Skeletal muscle satellite cell (primary cell): ENCODE measurements around the genes TNS2, MYG1 and PCBP2.

DNA sequence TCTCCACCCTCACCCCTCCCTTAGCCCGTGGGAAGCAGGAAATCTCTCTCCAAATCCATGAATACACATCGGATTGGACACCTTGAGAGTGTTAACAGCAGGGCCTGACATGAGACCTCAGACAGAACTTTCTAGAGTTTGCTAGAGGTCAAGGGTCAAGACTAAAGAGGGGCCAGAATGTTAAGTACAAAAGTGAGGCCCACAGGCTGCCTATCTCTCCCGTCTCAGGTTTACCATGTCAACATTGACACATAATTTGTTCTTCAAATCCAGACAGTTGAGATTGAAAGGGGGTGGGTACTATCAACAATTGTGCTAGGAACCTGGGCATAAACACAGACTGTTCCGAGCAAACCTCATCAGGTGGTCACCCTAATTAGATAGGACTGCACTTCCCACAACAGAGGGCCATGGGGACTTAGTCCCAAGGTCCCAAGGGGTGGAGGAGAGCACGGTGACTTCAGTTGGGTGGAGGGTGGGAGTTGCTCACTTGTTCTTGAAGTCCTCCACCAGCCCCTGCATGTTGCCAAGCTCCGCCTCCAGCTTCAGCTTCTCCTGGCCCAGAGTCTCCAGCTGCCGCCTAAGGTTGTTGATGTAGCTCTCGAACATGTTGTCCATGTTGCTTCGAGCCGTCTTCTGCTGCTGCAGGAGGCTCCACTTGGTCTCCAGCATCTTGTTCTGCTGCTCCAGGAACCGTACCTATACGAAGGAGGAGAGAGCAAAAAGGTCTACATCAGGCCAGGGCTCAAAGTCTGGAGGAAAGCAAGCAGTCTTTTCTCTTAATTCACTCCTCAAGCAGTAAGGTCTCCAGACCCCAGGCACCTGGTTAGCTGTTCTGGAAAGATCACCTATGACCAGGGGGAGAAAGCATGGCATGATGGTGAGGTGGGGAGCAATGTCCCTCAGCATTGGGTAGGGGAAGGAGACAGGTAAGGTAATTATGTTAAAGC, 3.2 kb downstream of the KRT8 start:
- CAGE, long polyA plus RNA: no peak

GRCh38 chr12:53044981-53045965, 4.6 kb upstream of the TNS2 start:
- CAGE, long polyA plus RNA: no peak

GRCh38 chr12:53049345-53050489, at the start of gene TNS2:
Gene TNS2 (plus strand): TSS chr12:53050065.
- CAGE, long polyA plus RNA: start-site peak on the plus strand at chr12:53050020-53050162, 286 and 440 reads in 2 replicates

DNA sequence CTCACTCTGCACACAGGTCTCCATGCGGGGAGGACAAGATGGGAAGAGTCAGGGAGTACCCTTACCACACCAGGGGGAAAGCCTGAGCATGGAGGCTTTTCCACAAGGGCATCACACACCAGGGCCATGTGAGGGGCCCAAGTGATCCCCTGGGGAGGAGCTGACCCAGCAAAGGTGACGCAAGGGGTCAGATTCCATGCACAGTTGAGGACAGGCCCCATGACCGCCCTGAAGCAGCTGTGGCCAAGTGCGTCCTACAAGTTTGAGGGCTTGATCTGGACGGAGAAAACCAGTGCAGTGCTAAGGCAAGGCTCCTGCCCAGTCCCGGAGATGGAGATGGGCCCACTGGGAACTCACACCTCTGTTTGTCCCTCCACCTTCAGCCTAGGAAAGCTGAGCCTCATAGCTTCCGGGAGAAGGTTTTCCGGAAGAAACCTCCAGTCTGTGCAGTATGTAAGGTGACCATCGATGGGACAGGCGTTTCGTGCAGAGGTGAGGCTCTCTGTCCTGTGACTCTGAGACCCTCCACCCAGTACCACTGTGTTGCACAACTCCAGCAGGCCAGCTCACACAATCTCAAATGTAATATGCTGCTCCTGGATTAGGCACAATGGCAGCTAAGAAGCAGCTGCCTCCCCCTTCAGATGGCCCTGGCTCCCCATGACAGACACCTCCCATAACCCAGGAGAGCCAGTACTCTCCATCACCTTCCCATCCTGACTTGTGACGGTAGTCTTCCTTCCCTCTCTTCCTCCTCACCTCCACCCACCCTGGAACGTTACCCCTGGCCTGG, 1.8 kb downstream of the TNS2 start:
- CAGE, long polyA plus RNA: no peak

- CAGE, long polyA plus RNA: no peak
Observed at GRCh38 chr12:53060406-53061207, 10.7 kb downstream of the TNS2 start.

DNA sequence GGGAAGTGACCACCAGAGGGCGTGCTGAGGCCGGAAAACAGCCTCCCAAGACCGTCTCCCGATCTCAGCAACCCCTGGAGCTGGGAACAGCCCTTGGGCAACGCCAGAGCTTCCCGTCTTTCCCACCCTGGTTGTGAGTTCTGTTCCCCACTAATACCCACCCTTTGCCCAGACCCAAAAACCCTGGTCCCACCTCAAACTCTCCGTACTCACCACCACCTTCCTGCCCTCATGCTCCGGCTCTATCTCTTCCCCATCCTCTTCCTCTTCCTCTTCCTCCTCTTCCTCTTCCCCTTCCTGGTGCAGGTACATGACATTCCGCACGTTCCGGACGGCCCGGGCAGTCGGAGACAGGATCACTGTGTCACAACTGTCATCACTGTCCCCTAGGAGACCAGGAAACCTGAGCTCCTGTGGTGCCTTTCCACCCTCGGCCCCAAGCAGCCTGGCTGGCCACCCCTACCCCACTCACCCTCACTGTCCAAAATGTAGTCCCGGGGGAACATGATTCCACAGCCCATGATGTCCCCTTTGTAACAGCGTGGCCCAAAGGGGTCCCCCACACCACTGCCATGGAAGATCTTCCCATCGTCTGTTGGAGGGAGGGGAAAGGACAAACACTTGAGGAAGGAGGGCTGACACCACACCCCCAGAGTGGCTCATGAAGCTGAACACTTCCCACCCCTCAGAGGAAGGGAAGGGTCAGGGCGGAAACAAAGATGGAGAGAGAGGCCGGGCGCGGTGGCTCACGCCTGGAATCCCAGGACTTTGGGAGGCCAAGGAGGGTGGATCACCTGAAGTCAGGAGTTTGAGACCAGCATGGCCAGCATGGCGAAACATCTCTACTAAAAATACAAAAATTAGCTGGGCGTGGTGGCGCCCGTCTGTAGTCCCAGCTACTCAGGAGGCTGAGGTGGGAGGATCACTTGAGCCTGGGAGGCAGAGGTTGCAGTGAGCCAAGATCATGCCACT, 12.8 kb downstream of the SPRYD3 start:
- CAGE, long polyA plus RNA: no peak

DNA sequence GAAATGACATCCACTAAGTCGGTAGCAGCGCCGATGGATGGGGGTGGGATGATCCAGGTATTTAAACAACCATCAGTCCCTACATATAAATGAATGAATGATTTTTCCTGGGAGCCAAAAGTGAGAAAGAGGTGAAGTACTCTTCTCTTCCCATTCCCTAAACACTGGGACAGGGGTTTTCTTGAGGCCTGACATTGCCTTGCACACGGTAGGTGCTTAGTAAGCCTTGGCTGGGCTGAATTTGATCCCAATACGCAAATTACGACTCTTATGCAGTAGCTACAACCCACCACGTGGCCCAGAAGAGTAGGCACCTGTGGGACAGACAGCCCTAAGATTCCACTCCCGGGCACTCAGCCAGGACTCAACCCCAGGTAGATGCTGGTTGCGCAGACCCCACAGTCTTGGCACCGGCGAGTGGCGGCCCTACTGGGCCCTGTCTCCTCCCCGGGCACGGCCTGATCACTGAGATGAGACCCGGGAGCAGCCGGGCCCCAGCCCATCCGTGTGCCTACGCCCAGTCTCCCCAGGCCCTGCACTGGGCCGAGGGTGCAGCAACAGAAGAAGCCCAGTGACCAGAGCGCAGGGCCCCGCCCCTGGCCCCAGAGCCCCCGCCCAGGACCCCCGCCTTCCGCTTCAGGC, 449 bp downstream of the SPRYD3 start:
- CAGE, long polyA plus RNA: no peak

- CAGE, long polyA plus RNA: no peak
Observed at GRCh38 chr12:53080795-53081257, 1.6 kb upstream of the SPRYD3 start.

- CAGE, long polyA plus RNA: no peak
Observed at GRCh38 chr12:53189257-53190315, 8.9 kb upstream of the CSAD start.

DNA sequence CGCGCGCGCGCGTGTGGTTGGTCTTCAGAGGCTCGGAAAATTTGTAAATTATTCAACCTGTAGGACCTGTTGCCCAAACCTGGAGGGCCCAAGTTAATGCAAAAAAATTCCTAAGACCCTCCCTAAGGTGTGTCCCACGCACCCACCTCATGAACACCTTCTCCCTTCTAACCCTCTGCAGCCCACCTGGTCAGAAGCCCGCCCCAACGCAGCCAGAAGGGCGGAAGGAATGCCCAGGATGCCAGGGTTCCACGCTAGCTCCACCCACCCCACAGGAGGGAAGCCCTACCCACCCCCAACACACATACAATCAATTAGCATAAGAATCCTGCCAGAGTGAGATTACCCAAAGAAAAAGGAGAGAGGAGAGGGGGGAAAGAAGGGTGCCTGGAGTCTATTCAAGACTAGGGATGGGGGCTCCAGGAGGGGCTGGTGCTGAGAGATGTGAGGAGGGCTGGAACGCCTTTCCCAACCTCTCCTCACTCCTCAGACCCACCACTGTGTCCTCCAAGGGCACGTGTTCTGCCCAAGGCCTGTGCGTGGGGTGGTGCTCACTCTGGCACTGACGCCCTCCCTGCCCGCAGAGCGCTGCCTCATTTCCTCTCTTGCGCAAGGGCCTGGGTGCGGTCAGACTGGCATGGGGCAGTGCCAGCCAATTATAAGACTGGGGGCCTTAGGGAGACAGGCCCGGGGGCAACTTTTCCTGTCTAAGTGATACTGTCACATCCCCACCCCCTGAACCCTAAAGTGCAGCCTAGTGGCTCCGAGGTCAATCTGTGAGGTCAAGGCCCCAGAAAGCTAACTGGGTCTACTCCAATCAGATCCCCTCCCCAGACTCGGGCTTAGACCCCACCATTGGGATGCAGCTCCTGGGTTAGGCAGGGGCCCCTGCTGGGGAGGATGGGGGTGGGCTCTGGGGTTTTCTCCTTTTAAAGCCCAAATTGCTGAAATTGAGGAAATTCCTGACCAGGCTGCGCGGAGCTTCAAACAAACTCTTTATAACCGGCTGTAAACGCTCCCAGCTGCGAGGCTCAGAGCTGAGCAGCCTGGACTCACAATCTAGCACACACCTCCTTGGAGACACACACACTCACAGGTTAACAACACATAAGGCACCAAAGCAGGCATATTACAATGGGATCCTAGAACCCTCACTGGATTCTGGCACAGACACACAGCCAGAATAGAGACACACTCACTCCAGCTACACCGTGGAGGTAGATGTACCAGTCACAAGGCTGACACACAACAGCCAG, 10.2 kb upstream of the ITGB7 start:
- CAGE, long polyA plus RNA: no peak

DNA sequence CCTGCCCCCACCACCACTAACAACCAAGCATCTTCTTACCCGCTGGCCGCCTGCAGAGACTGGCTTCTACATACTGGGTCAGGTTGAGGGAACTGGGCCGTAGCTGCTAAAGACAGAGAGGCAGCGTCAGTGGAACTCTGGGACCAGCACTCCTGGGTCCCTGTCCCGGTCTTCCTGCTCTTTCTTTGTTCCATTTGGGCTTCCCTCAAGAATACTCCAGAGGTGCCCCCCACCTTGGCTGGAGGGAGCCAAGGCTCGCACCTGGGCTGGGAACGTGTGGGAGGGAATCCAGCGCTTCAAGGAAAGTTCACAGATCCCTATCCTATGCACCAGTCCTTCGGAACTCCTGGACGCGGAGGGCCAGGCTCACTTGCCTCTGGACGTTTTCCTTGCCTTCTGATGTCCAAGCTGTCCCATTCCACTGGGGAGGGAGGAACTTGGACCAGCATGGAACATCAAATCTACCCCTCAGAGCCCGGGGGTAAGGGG, 835 bp downstream of the RARG start:
- CAGE, long polyA plus RNA: no peak

DNA sequence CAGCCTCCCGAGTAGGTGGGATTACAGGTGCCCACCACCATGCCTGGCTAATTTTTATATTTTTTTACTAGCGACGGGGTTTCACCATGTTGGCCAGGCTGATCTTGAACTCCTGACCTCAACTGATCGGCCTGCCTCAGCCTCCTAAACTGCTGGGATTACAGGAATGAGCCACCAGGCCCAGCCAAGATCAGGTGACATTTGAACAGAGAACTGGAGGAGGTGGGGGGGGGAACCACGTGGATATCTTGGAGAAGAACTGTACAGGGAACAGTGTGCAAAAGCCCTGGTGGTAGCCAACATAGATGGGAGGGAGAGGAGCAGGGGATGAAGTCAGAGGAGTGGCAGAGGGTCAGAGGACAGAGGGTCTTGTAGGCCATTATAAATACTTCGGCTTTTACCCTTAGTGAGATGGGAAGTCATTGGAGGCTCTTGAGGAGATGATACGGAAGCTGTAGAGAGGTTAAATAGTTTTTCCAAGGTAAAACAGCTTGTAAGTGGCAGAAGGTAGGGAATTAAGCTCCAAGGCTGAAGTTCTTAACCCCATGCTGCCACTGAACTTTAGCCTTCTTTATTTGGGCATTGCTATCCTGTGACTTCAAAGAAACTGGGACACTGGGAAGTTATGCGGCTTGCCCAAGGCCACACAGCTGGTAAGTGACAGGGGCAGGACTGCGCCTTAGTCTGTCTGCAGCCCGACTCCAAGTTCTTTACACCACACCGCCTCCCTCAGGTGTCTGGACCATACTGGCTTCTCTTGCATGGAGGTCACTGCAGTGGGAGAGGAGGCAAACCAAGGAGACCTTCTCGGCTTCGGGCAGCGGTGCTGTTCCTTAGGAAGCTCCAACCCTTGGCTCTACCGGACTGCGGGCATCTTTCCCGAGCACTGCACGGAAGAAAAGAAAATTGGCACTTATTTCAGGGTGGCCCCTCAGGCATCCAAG, 651 bp upstream of the MFSD5 start:
- CAGE, long polyA plus RNA: no peak

DNA sequence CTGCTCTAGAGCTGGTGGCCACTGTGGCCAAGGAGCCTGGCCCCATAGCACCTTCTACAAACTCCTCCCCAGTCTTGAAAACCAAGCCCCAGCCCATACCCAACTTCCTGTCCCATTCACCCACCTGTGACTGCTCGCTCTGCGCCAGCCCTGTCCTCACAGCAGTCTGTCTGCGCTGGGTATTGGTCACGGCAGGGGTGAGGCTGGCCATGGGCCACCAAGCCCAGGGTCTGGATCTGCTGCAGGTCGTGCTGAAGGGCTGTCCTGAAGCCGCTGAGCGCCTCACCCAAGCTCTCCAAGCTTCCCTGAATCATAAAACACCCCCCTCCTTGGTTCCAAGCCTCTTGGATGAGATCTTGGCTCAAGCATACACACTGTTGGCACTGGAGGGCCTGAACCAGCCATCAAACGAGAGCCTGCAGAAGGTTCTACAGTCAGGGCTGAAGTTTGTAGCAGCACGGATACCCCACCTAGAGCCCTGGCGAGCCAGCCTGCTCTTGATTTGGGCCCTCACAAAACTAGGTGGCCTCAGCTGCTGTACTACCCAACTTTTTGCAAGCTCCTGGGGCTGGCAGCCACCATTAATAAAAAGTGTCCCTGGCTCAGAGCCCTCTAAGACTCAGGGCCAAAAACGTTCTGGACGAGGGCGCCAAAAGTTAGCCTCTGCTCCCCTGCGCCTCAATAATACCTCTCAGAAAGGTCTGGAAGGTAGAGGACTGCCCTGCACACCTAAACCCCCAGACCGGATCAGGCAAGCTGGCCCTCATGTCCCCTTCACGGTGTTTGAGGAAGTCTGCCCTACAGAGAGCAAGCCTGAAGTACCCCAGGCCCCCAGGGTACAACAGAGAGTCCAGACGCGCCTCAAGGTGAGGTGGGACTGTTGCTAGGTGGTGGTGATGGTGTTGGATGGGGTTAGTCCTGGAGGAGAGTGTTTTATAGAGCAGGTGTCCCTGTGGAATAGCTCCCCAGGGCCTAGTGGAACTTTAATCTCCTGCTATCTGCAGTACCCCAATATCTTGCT, 9.0 kb upstream of the PFDN5 start:
- CAGE, long polyA plus RNA: no peak

DNA sequence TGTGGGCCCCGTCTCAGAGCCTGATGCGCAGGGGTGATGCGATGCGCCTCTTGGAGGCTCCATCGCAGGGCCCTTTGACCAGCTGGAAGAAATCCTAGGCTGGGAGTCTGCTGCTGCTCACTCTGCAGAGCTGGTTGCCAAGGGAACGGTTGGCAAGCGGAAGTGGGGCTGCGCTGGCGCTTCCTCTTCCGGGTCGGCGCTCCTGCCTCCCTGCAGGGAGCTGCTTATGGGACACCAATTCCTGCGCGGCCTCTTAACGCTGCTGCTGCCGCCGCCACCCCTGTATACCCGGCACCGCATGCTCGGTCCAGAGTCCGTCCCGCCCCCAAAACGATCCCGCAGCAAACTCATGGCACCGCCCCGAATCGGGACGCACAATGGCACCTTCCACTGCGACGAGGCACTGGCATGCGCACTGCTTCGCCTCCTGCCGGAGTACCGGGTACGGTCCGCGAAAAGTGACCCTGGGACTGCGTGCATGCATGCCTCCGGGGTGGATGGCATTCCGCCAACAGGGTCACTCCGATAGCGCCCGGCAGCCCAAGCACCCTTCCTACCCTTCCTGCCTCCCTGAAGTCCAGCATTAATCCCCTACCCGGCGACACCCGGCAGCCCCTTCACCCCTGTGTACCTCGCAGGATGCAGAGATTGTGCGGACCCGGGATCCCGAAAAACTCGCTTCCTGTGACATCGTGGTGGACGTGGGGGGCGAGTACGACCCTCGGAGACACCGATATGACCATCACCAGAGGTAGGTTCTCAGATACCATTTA, at the start of gene MYG1:
Gene MYG1, plus strand, starts transcription at position 184 of the 773 bp plus-strand sequence.
- CAGE, long polyA plus RNA: no peak

GRCh38 chr12:53353065-53353333, 16.8 kb upstream of the SP7 start:
- CAGE, long polyA plus RNA: no peak

GRCh38 chr12:53451870-53452170, at the start of gene PCBP2:
Gene PCBP2 (plus strand): TSS chr12:53452102.
- CAGE, long polyA plus RNA: no peak

DNA sequence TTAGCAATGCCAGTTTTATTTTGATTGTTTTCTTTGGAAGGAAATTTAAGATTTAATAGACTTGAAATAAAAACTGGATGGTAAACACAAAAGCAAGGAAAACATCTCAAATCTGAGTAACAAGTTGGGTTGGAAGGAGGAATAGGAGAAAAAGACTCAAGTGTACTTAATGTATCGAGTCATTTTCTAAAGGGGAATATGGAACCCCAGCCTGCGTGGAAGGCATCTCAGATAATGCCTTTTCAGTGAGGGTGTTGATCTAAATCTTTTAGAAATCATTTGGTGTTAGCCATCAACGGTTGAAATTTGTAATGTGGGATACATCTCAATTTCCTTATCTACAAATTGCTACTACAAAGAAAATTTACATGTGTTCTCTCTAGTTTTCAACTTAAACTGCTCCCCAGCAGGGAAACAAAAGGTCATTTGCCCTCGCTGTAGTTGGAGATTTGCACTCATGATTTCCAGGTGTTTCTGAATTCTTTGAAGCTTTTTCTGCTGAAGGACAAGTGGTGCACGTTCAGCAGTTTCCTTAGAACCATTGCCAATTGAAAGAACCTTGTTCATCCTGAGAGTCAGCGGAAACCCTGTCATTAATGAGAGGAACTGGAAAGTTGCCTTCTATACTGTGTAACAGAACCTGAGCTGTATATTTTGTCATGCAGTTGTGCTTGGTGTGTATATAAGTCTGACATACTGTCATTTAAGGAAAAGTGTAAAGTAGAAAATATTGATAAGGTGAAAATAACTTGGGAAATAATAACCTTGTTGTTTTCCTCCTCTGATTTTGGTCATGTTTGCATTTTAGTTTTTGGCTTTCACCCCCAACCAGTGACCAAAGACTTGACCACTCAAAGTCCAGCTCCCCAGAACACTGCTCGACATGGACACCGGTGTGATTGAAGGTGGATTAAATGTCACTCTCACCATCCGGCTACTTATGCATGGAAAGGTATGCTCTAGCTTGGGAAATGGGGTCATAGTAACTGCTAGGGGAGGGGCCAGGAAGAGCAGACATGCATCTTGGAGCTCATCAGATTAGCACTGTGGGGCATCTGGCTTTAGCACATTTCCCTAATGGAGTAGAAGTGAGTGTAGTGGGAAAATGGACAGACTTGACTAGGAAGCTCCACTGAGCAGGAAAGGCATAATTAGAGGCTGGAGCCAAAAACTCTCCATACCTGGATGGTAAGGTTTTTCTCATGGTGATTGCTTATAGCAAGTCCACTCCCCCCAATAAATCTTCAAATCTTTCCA, 2.4 kb downstream of the PCBP2 start:
- CAGE, long polyA plus RNA: no peak

- CAGE, long polyA plus RNA: no peak
Observed at GRCh38 chr12:53475021-53476057, 23.4 kb downstream of the PCBP2 start.

DNA sequence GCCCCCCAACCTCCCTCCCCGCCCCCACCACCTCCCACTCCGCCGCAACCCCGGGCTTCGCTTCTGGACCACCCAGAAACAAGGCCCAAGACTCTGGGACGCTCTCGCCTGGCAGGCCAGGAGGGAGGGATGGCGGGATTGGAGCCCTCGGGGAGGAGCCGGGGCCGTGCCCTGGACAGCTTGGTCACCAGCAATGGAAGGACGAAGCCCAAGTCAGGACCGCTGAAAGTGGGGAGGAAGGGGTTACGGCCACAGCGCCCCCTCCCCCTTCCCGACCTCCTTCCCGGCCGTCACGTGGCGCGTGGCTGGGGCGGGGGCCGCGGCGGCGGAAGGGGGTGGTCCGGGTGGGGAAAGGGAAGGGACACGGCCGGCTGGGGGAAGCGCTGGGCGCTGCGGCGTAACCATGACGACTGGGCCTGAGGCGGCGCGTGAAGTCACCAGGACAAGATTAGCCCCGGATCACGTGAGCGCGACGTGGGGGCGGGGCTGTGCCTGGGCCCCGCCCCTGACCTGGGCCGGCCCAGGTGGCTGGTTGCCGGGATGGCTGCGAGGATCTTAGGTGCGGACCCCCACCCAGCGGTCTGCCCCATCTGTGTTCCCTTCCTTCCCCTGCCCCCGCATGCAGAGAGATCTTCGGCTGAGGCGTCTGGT, 6.4 kb downstream of the MAP3K12 start:
- CAGE, long polyA plus RNA: no peak

- CAGE, long polyA plus RNA: no peak
Observed at GRCh38 chr12:53505147-53505749, 2.0 kb downstream of the NPFF start.